NCI-H460 (cell line): ENCODE measurements around a stretch of chr17.

RAMPAGE:
- cytosol, long total RNA, result no peak
- long total RNA, result no peak
- nucleus, long total RNA, result no peak
Observed at GRCh38 chr17:82350450-82351072, 8.5 kb upstream of the TEX19 start.

DNA sequence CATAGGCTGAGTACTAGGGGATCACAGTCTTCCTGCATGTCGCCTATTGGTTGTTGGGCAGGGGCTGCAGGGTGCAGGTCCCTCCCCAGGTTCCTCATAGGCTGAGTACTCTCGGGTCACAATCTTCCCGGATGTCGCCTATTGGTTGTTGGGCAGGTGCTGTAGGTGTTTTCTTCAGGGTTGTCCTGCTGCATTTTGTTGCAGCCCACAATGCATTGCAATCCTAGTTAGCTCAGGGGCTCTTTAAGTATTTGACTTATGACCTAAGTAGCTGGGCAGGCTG, 3.6 kb upstream of the UTS2R start:
RAMPAGE:
- cytosol, long total RNA, result no peak
- long total RNA, result no peak
- nucleus, long total RNA, result no peak

RAMPAGE:
- cytosol, long total RNA, result no peak
- long total RNA, result no peak
- nucleus, long total RNA, result no peak
Observed at GRCh38 chr17:82542377-82543408, 23.2 kb downstream of the FOXK2 start.

GRCh38 chr17:82566111-82566753, 46.7 kb downstream of the FOXK2 start:
RAMPAGE:
- cytosol, long total RNA, result no peak
- long total RNA, result no peak
- nucleus, long total RNA, result no peak

DNA sequence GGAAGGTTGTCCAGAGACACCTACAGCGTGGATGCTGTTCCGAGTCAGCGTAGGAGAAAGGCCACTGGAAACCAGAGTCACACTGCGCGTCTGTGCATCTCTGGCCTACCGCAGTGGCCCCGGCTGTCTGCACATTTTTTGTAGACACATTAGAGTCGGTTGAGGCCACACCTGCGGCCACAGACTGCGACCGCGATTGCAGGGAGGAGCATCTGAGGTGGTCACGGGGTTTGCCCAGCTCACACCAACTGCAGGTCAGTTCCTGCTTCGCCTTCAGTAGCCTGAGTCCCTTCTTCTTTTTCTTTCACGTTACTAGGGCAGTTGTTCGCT, 52.3 kb downstream of the WDR45B start:
RAMPAGE:
- cytosol, long total RNA, result no peak
- long total RNA, result no peak
- nucleus, long total RNA, result no peak

RAMPAGE:
- cytosol, long total RNA, result no peak
- long total RNA, result no peak
- nucleus, long total RNA, result no peak
Observed at GRCh38 chr17:82601112-82601951, 46.9 kb downstream of the WDR45B start.

DNA sequence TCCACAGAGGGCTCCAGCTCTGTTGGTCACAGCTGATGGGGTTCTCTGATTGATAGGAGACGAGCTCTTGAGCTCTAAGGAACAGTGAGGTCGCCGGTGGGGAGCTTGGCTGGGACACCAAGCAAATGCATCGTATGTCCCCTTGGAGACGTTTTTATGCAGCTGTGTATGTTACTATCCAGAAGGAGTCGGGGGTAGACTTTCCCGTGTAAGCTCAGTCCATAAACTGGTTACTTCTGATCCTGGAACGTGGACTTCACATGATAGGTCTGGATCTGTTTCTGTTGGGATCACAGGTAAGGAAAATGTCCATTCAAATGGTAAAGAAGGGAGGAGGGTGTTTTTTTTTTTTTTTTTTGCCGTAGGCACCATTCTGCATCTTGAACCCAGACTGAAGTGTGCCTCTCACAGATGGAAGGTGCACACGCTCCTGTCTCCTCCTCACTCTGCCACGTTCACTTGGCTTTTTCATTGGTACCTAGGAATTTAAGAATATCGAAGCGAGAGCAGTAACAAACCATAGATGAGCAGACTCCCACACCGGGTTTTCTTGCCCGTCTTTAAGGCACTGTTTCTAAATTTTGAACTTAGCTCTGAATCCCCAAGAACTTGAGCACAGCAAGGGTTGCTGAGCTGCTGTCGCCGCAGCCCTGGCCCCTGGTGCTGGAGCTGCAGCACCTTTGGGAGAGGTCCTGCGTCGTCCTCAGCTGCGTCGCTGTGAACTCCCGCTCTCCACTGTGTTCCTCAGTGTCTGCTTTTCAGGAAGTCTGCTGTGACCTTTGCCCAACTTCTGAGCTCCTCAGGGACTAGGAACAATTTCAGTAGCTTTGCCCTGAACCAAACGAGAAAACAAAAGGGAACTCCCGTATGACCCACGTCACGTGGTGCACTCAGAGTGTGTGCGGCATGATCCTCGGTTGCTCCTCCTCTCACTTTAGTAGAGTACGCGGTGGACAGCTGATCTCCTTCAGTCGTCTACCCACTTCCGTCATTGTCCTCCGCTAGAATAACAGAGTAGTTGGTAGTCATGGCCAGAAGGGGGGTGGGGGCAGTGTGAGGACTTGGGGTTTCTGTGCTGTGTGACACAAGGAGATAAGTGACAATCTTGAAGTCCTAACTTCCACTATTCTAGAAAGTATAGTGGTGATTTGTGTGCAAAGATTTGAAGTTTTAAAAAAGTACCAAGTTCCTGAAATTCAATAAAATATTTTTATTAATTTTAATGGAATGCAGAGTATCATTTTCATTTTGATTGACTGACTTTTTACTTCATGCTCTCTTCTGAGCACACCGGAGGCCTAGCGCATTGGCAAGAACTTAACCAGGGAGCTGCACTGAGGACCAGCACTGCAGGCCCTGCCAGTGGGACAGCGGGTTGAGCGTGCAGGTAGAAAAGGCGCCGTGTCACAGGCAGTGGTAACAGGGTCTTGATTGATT, 44.3 kb downstream of the WDR45B start:
RAMPAGE:
- cytosol, long total RNA, result no peak
- long total RNA, result no peak
- nucleus, long total RNA, result no peak

RAMPAGE:
- cytosol, long total RNA, result no peak
- long total RNA, result no peak
- nucleus, long total RNA, result no peak
Observed at GRCh38 chr17:82647192-82648154, 771 bp downstream of the WDR45B start.

GRCh38 chr17:82702942-82703179, 4.4 kb upstream of the RAB40B start:
RAMPAGE:
- cytosol, long total RNA, result no peak
- long total RNA, result no peak
- nucleus, long total RNA, result no peak

DNA sequence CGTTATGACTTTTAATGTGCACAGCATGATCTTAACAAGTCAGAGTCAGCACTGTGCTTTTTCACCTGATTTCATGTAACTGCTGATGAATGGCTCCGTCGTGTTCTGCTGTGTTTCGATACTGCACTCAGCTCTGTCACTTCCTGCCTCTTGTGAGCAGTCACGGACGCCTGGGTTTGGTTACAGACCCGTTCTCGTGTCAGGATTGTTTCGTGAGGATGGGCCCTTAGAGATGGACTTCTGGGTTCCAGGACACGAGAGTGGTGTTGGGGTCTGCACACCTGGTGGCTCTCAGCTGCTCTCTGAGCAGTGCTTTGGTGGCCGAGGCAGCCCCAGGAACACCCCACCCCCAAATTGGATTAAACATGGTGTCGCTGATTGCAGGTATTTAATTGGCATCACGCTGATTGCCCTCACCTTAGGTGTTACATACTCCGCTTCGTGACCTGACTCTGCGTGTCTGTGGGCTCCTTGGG, 24.7 kb downstream of the TBCD start:
RAMPAGE:
- cytosol, long total RNA, result no peak
- long total RNA, result no peak
- nucleus, long total RNA, result no peak

GRCh38 chr17:82786222-82786729, 34.4 kb downstream of the TBCD start:
RAMPAGE:
- cytosol, long total RNA, result no peak
- long total RNA, result no peak
- nucleus, long total RNA, result no peak

RAMPAGE:
- cytosol, long total RNA, result no peak
- long total RNA, result no peak
- nucleus, long total RNA, result no peak
Observed at GRCh38 chr17:82786896-82787908, 35.3 kb downstream of the TBCD start.

GRCh38 chr17:82789326-82789676, 37.4 kb downstream of the TBCD start:
RAMPAGE:
- cytosol, long total RNA, result no peak
- long total RNA, result no peak
- nucleus, long total RNA, result no peak

GRCh38 chr17:82830034-82830922, 9.5 kb downstream of the ZNF750 start:
RAMPAGE:
- cytosol, long total RNA, result no peak
- long total RNA, result no peak
- nucleus, long total RNA, result no peak

RAMPAGE:
- cytosol, long total RNA, result no peak
- long total RNA, result no peak
- nucleus, long total RNA, result no peak
Observed at GRCh38 chr17:82836656-82837370, 3.0 kb downstream of the ZNF750 start.

GRCh38 chr17:82889181-82890264, 49.7 kb upstream of the ZNF750 start:
RAMPAGE:
- cytosol, long total RNA, result no peak
- long total RNA, result no peak
- nucleus, long total RNA, result no peak

GRCh38 chr17:82926173-82926595, 86.4 kb upstream of the ZNF750 start:
RAMPAGE:
- cytosol, long total RNA, result no peak
- long total RNA, result no peak
- nucleus, long total RNA, result no peak

DNA sequence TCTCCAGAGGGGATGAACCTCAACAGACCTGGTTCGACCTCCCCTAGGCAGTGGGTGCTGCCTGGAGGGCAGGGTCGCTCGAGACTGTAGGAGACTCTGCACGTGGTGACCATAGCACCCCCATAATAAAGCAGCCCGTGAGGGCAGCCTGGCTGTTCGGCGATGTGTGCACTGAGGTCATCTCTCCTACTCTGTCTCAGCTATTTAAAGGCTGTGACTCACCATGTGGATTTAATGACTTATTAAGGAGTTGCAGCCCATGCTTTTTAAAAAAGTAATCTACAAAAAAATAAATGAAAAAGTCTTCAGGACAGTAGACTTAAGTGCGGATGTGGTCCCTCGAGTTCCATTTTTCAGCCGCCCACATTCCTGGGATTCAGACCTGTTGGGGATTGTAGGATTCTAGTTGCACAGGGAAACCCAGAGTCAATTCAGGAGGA, 4.5 kb upstream of the B3GNTL1 start:
RAMPAGE:
- cytosol, long total RNA, result no peak
- long total RNA, result no peak
- nucleus, long total RNA, result no peak

DNA sequence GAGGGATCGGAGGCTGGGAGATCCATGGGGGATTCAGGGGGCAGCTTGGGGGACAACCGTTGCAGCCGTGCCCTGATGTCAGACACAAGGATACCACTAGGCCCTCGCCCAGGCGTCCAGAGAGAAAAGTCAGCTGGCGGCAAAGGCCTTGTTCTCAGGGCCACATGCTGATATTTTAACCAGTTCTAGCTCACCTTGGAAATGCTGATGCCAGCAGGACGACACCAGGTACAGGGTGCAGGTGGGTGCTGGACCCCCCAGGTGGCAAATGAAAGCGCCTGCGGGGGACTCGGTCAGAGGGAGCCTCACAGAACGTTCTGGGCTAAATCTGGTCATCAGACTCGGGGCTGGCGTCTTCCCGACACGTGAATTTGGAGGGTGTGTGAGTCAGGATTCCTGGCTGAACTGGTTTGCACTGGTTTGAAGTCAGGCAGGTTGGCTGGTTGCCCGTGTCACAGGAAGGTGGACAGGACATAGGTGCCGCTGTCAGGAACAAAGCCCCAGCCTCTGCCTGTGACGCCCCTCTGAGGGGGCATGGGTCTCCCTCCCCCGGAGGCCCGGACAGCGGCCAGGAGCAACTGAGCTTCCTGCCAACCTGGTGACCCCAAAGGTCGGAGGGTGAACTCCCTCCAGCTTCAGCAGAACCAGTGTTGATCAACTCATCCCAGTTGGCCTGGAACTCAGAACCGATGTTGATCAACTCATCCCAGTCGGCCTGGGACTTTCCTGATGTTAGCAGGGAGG, 13.1 kb upstream of the B3GNTL1 start:
RAMPAGE:
- cytosol, long total RNA, result no peak
- long total RNA, result no peak
- nucleus, long total RNA, result no peak

DNA sequence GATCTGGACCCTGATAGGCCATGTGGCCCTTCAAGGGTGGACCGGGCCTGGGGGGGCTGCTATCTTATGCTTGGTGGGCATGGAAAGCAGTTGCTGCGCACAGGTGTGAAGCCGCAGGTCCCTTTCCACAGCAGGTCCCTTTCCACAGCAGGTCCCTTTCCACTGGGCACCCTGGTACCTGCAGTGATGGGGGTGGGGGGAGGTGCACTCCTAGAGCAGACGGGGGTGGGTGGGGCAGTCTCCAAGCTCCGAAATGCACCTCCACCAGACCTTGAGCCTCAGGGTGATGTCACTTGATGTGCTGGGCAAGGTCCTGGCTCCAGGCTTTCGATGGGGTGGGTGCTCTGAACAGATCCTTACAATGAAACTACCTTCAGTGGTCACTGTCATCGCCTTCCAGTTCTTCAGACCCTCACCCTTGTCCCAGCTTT, 1.6 kb upstream of the METRNL start:
RAMPAGE:
- cytosol, long total RNA, result no peak
- long total RNA, result no peak
- nucleus, long total RNA, result no peak